Measurements from ENCODE around the genes PIK3C2A, ABCC8, E2F8 and NAV2.

DNA sequence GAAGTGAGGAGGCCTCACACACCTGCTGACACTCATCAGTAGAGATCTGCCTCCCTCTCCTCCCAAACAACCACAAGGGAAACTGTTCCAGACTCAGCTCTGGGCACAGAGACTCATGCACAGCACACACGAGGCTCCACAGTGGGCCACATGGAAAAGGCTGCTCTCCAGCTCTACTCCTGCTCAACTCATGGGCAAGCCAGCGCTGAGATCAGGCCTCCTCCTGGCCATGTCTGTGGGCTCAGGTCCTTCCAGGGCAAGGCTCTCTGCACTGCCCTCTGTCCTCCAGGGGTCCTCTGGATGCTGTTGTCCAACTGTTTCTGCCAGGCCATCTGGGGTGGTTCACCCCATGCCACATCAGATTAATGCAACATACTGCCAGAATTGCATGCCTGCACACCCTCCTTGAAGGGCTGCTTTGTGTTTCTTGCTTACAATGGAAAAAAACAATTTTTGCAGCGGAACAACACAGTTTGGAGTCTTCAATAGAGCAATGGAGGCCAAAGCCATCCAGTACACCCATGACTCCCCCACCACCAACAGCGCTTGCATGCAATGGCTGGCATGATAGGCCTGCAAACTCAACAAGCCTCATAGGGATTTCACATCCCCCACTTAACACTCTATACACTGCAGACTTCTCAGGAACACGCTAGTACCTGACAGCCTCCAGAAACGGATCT lies 45.9 kb downstream of the PLEKHA7 start:
- PRO-cap, result no peak

GRCh38 chr11:16974787-16975325 lies 39.4 kb downstream of the PLEKHA7 start:
- PRO-cap, result no peak

- PRO-cap, result no peak
Measured at GRCh38 chr11:16982327-16982935, 31.8 kb downstream of the PLEKHA7 start.

DNA sequence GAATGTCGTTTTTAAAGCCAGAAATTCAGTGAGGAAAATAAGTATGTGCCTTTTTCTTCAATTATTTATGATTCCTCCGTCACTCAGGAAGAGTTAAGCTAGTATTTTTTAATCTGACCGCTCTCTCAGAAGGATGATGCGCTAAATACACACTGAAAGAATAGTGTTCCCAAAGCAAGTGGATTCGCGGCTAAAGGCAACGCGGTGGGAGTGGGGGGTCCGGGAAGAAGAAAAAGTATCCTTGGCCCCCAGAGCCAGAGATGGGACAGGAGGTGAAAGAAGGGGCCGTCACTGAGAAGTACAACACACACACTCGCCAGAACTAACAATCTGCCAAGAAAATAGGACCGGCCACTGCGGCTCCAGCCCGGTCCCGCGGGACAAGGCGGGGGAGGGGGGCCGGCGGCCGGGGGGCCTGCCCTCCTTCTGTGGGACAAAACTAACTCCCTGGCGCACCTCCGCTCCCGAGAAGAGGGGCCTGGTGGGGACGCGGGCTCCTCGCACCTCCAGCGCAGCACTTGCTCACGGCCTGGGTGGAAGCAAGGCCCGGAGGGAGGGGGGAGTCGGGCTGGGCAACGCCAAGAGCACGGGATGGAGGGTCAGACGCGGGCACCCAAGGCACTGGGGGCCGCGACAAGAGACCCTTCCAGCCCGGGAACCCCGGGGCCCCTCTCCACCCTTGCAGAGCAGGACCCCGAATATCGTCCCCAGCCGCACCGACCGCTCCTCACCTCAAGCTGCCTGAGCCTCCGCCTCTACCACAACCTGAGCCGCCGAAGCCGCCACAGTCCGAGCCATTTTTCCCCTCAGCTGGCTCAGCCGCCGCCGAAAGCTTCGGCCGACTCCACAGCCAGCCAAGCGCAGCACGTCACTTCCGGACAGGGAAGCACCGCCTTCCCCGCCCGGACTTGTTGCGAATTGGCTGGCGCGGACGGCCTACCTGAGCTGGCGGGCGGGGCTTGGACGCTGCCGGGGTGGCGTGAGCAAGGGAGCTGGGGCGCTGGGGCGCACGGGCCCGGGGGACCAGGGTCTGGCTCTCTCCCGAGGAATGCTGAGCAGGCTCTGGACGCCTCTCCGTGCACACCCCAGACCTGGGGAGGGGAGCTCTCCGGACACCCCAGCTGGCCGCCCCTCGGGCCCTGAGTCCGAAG lies at the start of gene PIK3C2A:
Gene PIK3C2A (minus strand): TSS at position 870 of the 1,151 bp plus-strand sequence.
- PRO-cap, result unidirectional peak, plus-strand start at position 469 of the sequence; unidirectional peak, minus-strand start at position 531 of the sequence; bidirectional peak, plus-strand start at position 602 of the sequence, minus-strand start at position 531 of the sequence; bidirectional peak, plus-strand start at position 966 of the sequence, minus-strand start at position 848 of the sequence

GRCh38 chr11:17476287-17477223 lies at the start of gene ABCC8:
TSS of gene ABCC8 (minus strand) at chr11:17476845.
- PRO-cap, result unidirectional peak, minus-strand start at chr11:17476845

- PRO-cap, result no peak
Measured at GRCh38 chr11:17497957-17498556, 21.4 kb upstream of the ABCC8 start.

DNA sequence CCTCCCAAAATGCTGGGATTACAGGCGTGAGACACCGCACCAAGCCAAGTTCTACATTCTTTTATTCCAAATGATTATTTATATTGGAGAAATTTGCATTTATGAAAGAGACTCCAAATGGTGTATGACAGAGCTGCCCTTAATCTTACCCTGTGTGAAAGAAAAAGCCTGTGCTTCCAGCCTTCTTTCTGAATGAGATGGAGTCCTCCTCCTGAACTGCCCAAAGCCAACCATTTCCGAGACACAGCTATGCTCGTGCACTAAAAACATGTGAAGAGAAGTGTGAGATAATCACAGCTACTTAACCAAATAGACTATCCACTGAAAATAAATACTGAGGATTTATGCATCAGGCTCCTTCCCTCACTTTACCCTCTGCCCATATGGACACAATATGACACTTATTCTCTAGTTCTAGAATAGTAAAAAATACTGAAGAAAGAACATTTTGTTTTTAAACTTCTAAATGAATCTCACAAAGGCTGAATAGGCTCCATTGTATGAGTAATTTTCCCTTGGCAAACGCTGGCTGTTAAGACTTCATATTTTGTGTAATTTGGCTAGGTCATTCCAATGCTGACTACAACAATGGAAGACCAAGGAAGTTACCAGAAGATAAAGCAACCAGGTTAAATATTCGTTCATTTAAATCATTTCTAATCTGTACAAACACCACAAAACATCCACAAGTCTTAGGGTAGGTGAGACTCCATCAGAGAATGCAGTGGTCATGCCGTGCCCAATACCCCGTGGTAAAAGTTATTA lies 10.0 kb downstream of the HPS5 start:
- PRO-cap, result unidirectional peak, minus-strand start at position 385 of the sequence

DNA sequence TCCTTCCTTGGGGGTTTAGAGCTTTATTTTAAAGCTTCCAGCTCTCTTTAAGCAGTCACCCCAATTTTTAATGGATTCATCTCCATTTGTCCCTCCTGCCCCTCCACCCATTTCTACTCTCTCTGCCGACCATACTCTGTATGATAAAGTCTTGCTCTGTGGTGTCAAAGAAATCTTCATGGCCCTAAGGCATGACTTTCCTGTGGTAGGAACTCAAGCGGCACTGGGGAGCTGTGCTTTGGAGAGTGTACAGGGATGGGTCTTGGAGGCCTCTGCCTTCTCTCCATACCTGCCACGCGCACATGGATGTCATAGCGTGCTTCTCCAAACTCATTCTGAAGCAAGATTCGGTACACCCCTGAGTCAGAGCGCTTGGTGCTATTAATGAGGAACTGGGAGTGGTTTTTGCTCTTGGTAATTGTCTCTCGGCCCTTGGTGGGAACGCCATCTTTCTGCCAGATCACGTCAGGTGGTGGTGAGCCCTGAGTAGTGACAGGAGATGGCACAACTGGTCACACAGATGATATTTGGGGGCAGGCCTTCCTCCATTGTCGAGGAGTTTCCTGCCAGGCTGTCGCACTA lies 9.0 kb downstream of the TMEM86A start:
- PRO-cap, result no peak

DNA sequence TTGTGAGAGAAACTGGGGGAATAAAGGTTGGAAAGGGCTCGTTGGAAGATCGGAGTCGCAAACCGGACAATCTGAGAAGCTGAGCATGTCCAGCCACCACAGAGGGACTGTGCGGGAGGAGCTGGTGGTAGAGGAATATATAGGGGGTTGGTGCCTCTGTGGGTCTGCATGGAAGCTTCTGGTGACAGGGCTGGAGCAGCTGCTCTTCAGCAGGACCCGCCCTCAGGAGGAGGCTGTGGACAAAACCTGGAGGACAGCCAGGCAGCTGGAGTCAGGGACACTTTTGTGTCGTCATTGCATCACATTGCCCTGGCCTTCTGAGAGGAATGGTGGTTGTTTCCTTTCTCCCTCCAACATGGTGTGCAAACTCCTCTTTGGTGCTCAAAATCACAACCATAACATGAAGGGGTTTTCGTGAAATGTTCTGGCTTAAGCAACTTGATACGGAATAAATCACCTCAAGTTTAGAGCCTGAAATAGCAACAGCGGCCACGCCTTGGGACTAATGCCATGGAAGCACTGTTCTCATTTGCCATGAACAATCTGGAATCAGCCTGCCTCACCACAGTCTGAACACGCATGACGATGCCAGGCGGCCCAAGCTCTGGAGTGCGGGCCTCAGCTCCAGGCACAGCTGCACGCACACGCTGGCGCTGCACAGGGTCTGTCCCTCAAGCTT lies 17.1 kb upstream of the CSRP3 start:
- PRO-cap, result no peak

GRCh38 chr11:19240781-19241457 lies at the start of gene E2F8:
TSS of gene E2F8 (minus strand) at chr11:19240945.
- PRO-cap, result no peak

DNA sequence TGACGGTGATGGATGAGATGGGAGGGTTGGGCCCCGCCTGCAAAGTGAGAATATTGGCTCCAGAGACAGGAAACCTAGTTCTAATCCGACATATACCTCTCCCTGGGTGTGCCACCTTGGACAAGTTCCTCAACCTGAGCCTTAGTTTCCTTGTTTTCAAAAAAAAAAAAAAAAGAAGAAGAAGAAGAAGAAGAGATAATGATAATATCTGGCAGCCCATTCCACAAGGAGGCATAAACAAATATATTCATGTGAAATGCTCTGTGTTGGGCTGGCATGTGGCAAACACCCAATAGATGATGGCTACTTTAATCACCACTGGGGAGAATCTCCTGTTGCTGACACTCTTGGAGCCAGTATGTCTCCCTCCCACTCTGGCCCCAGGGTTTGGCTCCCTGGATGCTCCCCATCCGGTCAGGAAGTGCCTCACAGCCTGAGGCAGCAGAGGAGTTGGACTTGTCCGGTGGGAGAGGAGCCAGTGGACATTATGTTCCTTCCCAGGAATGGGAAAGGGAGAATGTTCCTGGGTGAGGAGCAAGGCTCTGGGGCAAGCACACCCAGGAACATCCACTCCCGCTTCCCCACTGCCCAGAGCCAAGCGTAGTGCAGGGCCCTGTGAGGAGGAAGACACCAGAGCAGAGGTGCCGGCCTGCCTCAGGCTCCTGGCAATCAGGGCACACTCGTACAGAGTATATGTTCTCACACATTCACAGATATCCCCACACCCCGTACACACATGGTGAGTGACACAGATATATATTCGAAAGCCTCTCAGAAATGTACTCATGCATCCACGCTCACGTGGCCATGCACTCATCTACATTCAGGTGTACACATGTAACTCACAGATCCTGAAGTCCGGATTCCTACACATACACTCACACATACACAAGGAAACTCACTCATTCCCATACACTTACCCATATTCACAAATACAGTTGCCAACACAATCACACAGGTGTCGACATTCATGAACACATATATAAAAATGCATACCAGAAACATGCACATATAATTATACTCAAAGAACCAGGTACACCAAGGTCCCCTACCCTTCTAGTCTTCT lies 84.5 kb upstream of the NAV2 start:
- PRO-cap, result bidirectional peak, plus-strand start at position 537 of the sequence, minus-strand start at position 360 of the sequence

- PRO-cap, result unidirectional peak, plus-strand start at chr11:19672789
Measured at GRCh38 chr11:19672546-19672962, 40.1 kb upstream of the NAV2 start.

DNA sequence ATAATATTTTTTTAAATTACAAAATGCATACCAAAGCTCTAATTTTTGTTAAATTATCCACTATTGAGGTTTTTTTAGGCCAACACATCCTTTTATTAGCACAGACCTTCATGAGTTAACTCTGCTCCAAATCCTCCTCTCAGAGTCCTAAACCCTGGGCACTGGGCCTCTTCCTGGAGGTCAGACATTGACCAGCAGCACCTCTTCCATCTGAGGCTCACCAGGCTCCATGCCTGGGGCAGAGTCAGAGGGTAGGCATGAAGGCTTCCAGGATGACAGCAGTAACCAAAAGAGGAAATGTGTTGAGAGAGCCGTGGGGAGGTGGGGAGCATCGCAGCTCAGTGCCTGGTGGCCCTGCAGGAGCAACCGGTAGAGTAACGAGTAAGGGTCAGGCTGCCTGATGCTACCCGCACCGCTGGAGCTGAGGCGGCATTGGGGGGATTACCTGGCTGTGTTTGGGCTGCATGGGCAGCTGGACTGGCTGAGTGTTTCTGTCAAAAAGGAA lies 9.5 kb upstream of the NAV2 start:
- PRO-cap, result bidirectional peak, plus-strand start at position 305 of the sequence, minus-strand start at position 246 of the sequence

DNA sequence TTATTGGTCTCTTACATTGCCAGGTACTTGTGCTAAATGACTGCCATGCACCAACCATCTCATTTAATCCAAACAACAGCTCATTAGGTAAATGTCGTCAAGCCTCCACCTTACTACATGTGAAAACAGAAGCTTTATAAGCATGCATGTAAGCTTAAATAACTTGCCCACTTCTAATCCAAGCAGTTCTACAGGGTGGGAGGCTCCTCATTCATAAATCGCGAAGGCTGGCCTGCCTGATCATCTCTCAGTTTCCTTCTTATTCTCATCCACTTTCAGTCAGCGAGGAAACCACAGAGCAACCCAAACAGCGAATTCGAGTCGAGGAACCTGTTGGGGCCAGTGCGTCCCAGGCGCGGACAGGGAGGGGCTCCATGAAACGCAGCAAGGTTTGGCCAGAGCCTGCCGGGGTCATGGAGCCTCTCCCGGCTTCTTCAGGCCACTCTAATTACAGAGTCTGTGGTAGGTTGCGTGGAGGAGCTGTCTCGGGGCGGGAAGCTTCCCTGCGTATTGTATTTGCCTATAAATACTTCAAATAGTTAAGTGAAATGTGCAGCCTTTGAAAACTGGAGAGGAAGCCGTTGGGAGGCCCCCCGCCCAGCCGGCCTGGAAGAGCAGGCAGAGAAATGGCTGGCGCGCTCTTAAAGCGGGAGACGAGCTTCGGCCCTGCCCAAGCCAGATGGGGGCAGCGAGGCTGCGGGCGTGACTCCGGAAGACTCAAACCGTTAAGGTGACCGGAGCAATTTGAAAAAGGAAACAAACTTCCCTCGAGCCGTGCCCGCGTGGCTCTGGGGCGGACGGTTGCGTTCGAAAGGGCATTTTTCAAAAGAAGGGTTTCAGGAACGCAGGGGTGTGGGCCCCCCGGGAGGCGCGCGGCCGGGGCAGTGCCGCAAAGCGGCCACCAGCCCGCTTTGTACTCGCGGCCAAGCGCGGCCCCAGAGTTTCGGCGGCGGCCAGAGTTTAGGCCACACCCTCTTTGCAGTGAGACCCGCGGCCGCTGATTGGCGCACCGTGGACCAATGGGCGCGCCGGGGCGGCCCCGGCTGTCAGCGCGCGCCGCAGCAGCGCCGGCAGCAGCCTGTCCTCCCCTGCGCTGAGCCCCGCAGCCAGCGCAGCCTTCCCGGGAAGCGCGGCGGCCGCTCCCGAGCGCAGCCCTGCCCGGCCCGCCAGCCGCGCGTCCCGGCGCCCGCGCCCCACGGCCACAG lies at the start of gene NAV2:
Gene NAV2 (plus strand): TSS at position 1,081 of the 1,205 bp plus-strand sequence.
- PRO-cap, result unidirectional peak, plus-strand start at position 272 of the sequence; unidirectional peak, plus-strand start at position 333 of the sequence; bidirectional peak, plus-strand start at position 673 of the sequence, minus-strand start at position 450 of the sequence; bidirectional peak, plus-strand start at position 1,081 of the sequence, minus-strand start at position 919 of the sequence

- PRO-cap, result no peak
Measured at GRCh38 chr11:19760660-19761586, 48.3 kb downstream of the NAV2 start.

DNA sequence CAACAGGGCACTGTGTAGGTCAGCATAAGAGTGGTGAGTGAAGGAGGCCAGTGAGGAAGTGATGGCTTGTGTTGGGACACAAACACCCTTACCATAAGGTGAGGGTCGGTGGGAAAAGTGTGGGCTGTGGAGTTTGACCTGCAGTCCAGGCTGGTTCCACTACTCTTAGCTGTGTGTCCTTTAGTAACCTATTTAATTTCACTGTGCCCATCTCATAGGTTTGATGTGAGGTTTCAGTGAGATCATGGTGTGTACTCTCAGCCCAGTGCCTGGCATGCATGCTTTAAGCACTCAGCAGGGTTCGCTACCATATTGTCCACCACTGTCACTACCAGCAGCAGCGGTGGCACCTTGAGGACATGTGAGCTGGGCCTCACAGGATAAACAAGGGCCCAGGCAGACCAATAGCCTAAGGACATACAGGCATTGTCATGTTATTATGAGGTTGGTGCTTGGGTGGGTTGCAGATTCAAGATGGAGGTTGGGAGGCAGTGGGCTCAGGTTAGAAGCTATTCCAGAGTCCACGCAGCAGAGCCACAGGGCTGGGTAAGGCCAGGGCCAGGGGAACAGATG lies 201.8 kb downstream of the DBX1 start:
- PRO-cap, result no peak

DNA sequence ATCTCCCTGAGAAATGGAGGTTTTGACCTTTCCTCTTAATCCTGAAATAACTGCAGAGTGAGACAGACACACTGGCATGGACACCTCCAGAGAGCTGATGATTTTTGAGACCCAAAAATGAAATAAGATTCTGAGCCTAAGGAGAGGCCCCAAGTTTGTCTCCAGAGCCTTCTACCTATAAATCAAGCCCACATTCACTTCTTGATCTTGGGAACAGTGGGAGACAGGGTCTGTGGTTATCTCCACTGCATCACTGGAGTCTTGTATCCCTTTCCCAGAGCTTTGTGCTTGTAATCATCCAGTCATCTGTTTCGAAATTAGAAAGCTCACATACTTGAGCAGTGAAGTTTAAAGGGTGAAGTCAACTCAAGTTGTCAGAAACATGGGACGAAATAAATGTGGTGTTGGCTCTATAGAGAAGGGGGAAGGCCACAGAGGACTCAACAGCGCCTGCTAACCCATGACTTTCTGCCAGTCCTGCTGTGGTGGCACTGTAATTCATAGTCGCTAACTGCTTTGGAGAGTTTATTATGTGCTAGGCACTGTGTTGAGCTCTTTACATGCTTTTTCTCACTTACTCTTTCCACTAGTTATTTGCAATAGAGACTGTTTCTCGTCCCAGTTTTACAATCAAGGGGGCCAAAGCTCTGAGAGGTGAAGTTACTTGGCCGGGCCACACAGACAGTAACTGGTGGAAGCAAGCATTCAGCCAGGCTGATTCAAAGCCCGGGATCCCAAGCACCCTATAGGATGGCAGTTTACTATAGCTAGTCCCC lies 197.4 kb downstream of the DBX1 start:
- PRO-cap, result no peak

DNA sequence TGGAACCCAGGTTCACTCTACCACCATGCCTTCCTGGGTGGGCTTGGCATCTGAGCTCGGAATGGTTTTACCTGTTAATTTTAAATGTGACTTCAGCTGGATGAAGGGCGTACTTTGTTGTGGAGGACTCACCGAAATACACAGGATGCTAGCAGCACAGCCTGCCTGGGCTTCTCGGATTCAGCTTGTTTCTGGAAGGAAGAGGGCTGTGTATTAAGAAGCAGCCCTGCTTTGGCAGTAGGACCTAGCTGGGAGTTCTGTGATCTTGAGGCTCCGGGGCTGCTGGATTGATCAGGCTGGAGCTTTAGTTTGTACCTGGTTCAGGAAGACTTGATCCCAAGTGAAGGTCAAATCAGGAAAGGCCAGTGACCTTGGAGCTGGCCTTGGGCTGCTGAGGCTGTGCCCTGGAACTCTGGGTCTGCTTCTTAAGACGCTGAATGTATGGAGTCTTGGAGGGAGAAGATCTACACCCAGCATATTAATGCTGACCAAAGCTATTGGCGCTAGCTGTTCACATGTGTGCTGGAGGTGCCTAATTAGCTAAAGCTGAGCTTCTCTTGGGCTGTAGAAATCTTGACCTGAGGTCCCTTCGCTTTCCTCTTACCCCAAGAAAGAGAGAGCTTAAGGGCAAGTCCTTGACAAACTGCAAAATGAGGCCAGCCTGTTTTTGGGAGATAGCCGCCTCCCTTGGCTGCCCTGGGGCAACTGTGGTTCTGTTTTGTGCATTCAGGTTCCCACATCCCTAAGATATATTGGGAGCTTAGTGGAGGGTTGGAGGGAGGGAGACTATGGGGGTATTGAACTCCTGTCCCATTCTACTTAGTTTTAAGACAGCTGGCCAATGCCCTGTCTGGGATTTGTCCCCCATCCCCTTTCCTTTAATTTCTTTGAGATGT lies 136.0 kb downstream of the DBX1 start:
- PRO-cap, result no peak

- PRO-cap, result no peak
Measured at GRCh38 chr11:20118080-20118808, 42.0 kb downstream of the DBX1 start.

GRCh38 chr11:20501865-20502359 lies 97.5 kb upstream of the SLC6A5 start:
- PRO-cap, result no peak